Choroid plexus epithelial cell (primary cell): ENCODE measurements around the gene RASAL2.

GRCh38 chr1:174998143-174999115 is 1.3 kb upstream of the CACYBP start:
- RRBS: no CpG with 5 or more reads among the region's 25 CpGs

- RRBS: no CpG with 5 or more reads among the region's 2 CpGs
Measured at GRCh38 chr1:175969464-175969999, 226.1 kb upstream of the TNR start.

- RRBS: no CpG with 5 or more reads among the region's 2 CpGs
Measured at GRCh38 chr1:176069514-176070249, 137.4 kb downstream of the COP1 start.

GRCh38 chr1:176101229-176101838 is 105.8 kb downstream of the COP1 start:
- RRBS: no CpG with 5 or more reads among the region's 5 CpGs

GRCh38 chr1:177351235-177351777 is 180.5 kb downstream of the BRINP2 start:
- RRBS: no CpG with 5 or more reads among the region's 6 CpGs

GRCh38 chr1:178093502-178094152 is at the start of gene RASAL2:
Gene RASAL2 (plus strand): TSS chr1:178094104.
- RRBS: 1% methylated on average over 34 of the region's 63 CpGs

DNA sequence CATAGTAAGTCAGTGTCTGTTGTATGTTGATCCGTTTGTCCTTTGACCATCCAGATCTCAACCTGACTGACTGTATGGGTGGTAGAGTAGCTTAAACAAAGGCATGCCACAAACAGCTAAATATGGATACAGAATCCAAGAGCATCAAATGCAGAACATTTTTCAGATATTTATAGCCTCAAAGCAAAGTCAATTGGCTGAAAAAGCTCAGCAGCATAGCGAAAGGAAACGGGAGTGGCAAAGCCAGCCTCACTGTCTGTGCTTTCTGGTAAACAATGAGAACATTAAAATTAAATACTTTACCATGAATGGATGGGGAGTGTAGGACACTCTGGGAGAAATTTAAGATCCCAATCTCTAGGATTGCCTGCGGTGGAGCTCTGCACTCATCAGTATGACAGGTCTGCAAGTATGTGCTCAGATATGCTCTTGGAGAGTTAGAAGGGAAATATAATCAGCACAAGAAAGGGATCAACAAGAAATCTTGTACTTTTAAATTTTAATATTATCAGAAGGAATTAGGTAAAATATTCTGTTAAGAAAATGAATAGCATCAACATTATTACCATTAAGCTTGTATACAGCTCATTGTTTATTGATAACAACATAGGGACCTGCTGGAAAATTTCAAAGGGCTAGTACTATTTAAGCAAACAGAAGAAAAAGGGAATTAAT is 4.4 kb downstream of the RASAL2 start:
- RRBS: no CpG with 5 or more reads among the region's 4 CpGs

GRCh38 chr1:178341045-178341758 is 155.6 kb downstream of the CLEC20A start:
- RRBS: no CpG with 5 or more reads among the region's 11 CpGs

- RRBS: no CpG with 5 or more reads among the region's 4 CpGs
Measured at GRCh38 chr1:178442798-178443141, 54.0 kb downstream of the CLEC20A start.

DNA sequence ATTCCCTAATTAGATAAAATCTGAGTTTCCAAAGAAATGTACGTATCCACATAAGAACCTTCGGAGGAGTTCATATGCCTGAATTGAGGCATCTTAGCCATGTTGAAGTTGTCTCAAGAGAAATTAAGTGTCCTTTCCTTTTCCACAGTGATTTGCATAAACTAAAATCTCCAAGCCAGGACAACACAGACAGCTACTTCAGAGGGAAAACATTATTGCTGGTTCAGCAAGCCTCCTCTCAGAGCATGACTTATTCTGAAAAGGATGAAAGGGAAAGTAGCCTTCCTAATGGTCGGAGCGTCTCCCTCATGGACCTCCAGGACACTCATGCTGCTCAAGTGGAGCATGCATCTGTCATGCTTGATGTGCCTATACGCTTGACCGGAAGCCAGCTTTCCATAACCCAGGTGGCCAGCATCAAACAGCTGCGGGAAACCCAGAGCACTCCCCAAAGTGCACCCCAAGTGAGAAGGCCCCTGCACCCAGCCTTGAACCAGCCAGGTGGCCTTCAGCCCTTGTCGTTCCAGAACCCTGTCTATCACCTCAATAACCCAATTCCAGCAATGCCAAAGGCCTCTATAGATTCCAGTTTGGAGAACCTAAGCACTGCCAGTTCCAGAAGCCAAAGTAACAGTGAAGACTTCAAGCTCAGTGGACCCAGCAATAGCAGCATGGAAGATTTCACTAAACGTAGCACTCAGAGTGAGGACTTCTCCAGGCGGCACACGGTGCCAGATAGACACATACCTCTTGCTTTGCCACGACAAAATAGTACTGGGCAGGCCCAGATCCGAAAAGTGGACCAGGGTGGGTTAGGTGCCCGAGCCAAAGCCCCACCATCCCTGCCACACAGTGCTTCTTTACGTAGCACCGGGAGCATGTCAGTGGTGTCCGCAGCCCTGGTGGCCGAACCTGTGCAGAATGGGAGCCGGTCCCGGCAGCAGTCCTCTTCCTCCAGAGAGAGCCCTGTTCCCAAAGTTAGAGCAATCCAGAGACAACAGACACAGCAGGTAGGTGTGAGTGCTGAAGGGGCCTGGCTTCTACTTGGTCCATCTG is 38.9 kb downstream of the CLEC20A start:
- RRBS: 97% methylated on average over 4 of the region's 20 CpGs

- RRBS: no CpG with 5 or more reads among the region's 9 CpGs
Measured at GRCh38 chr1:178513720-178514069, 786 bp downstream of the TEX35 start.

GRCh38 chr1:178528244-178528970 is 15.5 kb downstream of the TEX35 start:
- RRBS: no CpG with 5 or more reads among the region's 10 CpGs

- RRBS: no CpG with 5 or more reads among the region's 4 CpGs
Measured at GRCh38 chr1:178862193-178862998, 8.5 kb downstream of the ANGPTL1 start.

DNA sequence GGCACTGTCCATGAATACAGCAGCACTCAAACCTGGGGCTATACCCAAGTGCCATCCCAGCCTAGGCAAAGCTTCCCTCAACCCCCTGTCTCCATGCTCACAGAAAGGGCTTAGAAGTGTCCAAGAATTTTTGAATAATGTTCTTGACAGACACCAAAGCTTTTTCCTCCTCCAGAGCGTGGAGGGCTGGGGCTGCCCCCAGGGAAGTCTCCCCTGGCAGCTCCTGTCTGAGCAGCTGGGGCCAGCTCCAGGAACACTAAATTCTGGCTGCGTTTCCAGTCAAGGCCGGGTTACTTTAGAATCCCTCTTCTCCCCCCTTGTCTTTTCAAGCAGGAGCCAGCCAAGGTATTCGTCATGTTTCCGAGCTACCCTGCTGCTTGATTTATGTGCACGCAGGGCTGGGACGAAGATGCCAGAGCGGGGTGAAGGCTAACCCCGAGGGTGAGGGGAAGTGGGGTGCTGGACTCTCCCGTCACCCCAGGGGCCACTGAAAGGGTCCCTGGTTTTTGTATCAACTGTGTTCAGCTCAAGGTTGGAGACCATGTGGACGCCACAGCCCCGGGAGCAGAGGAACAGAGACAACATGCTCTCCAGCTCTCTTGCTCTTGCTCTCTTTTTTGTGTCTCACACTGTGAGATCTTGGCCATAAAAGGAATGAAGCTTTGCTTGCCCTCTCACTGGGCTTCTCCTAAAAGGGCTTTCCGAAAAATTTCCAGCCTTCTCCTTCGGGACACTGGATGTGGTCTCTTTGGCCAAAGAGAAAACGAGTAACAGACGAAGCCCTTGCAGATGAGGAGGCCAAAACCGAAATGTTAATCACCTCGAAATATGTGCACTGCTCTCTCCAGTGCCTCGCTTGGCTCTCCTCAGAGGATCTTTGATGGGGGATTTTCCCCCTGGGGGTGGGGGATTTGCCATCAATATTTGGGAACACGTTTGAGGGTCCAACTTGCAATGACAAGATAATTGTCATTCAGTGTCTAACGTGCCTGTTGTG is 68.2 kb upstream of the ANGPTL1 start:
- RRBS: no CpG with 5 or more reads among the region's 21 CpGs

GRCh38 chr1:179002826-179003478 is 22.7 kb upstream of the FAM20B start:
- RRBS: no CpG with 5 or more reads among the region's 13 CpGs

DNA sequence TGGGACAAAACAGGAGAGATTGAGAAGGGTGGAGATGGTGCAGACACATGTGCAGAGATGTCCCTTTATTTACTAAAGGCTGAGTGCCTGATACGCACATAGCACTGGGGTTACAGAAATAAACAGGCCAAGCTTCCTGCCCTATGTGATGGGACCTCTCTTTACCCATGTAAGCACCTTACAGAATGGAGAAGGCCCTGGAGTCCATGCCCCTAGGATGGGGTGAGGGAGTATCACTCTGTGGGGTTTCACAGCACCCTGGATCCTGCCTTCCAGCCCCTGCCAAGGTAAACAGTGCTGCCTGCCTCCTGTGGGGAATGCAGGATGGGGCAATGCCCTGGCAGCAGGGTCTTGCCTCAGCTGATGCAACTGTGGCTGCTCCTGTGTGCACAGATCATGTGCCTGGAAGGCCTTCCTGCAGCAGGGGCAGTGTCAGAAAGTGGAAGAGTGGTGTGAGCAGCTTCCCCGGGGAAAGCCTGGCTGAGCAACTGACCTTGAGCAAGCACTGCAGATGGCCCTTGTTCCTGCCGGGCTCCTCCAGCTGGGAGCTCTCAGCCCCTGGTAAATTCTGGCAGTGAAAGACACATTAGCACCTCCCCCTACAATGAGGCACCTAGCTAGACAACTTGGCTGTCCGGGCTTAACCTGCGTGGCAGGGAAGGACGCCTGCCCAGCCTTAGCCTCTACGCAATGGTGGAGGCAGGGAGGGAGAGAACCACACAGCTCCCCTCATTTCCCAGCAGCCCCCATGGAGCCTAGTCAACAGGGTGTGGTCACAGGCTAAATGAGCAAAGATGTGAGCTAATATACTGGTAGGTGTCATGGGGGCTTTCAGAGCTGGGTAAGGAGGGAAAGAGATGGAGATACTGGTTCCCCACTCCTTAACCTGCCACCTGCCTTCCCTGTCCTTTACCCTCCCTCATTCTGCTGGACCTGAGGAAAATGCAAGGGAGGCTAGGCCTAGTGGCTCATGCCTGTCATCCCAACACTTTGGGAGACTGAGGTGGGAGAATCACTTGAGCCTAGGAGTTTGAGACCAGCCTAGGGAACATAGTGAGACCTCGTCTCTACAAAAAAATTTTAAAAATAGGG is 10.0 kb downstream of the TOR3A start:
- RRBS: 20% methylated on average over 3 of the region's 8 CpGs

- RRBS: no CpG with 5 or more reads among the region's 8 CpGs
Measured at GRCh38 chr1:179095351-179096129, 13.7 kb downstream of the TOR3A start.

DNA sequence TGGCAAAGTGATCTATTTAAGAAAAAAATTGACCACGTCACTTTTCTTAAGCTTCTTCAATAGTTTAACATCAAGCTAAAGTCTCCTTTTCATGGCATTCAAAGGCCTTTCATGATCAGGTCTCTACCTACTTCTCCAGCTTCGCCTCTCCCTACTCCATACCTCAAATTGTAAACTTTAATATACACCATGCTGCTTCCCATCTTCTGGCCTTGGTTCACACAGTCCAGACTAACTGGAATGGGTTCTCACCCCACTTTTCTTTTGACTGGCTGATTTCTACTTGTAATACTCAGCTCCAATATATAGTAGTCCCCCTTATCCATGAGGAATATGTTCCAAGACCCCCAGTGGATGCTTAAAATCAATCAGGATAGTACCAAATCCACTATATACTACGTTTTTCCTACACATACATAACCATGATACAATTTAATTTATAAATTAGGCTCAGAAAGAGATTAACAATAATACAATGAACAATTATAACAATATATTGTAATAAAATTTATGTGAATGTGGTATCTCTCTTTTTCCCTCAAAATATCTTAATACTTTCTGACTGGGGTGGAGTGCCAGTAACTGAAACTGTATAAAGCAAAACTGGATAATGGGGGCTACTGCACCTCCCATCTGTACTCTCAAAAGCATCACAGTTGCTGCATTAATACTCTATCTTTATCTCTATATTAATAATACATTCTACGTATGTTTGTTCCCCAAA is 51.7 kb downstream of the TOR3A start:
- RRBS: no CpG with 5 or more reads among the region's 4 CpGs

DNA sequence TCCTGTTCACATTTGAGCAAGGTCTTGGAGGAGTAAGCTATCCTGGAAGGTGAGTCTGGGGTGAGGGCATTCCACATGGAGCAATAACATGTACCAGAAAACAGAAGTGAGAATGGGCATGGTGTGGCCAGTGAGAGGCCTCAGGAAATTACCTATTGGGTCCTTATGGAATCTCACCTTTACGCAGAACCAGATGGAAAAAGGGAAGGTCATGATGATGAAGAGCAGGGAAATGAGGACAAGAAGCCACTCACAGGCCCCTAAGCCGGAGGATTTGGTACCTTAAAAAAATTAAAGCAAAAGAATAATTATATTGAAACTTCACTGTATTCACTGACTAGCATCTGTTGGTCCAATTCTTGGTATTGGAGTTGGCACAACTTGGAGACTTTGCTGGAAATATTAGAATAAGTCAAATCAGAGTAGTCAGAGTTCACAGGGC is 11.2 kb downstream of the NPHS2 start:
- RRBS: no CpG with 5 or more reads among the region's 2 CpGs